Lower leg skin (tissue), 2 donors: ENCODE measurements around the genes PPP1R13B and SIVA1.

- PRO-cap, result no peak
- RAMPAGE, long total RNA, 2 experiments, result no peak in any of the 2 experiments
Measured at GRCh38 chr14:103606898-103607995, 21.8 kb upstream of the KLC1 start.

- PRO-cap, result unidirectional peak, minus-strand start at chr14:103673180
- RAMPAGE, long total RNA, 2 experiments, result no peak in any of the 2 experiments
Measured at GRCh38 chr14:103672975-103673653, 42.1 kb downstream of the XRCC3 start.

DNA sequence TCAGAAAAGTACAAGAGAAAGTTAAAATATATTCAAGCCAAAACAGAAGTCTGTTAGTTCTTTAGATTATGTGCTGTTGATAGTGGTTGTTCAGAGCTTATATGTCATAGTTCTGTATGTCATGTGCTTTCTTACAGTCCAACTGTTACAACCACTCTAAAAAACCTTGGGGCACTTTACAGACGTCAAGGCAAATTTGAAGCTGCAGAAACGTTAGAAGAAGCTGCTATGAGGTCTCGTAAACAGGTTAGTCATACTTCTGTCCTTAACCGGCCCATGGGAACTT, 38.0 kb downstream of the XRCC3 start:
- PRO-cap, result no peak
- RAMPAGE, long total RNA, 2 experiments, result no peak in any of the 2 experiments

GRCh38 chr14:103683516-103683912, 31.7 kb downstream of the XRCC3 start:
- PRO-cap, result no peak
- RAMPAGE, long total RNA, 2 experiments, result no peak in any of the 2 experiments

- PRO-cap, result no peak
- RAMPAGE, long total RNA, 2 experiments, result no peak in any of the 2 experiments
Measured at GRCh38 chr14:103693522-103694087, 21.6 kb downstream of the XRCC3 start.

GRCh38 chr14:103724100-103724779, 8.6 kb downstream of the ZFYVE21 start:
- PRO-cap, result no peak
- RAMPAGE, long total RNA, 2 experiments, result no peak in any of the 2 experiments

DNA sequence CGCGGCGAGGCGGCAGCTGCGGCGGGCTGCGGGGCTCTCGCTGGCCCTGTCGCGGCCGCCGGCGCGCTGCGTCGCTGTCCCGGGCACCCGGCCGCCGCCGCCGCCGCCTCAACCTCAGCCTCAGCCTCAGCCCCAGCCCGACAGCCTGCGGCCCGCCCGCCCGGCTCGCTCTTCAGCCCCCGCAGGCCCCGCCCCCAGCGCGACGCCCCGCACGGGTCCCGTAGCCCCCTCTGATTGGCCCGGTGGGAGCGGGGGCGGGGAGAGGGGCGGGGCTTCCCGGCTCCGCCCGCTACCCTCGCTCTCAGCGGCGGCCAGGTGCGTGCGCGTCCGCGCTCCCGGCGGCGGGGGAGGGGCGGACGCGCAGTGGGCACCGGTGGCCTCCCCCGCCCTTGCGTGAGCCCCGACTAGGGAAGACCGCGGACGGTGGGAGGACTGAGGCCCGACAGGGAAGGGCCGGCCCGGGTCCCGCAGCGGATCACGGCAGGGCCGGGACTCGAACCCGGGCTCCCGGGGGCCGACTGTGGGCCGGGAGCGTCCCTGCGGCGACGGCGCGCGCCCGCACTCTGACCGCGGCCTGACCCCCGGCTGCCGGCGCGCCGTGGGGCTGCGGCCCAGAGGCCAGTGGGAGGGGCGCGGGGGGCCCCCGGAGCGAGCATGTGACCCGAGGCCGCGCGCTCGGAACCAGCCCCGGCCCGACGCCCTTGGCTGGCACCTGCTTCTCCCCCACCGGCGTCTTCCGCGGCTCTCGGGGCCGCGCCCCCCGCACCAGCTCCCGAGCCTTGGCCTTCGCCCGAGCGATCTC, at the start of gene PPP1R13B:
Gene PPP1R13B (minus strand): TSS at position 147 of the 802 bp plus-strand sequence.
- PRO-cap, result bidirectional peak, plus-strand start at position 298 of the sequence, minus-strand start at position 147 of the sequence; unidirectional peak, plus-strand start at position 561 of the sequence
- RAMPAGE, long total RNA, 2 experiments, result no peak in any of the 2 experiments

- PRO-cap, result no peak
- RAMPAGE, long total RNA, 2 experiments, result no peak in any of the 2 experiments
Measured at GRCh38 chr14:104087870-104088601, 2.5 kb downstream of the ASPG start.

DNA sequence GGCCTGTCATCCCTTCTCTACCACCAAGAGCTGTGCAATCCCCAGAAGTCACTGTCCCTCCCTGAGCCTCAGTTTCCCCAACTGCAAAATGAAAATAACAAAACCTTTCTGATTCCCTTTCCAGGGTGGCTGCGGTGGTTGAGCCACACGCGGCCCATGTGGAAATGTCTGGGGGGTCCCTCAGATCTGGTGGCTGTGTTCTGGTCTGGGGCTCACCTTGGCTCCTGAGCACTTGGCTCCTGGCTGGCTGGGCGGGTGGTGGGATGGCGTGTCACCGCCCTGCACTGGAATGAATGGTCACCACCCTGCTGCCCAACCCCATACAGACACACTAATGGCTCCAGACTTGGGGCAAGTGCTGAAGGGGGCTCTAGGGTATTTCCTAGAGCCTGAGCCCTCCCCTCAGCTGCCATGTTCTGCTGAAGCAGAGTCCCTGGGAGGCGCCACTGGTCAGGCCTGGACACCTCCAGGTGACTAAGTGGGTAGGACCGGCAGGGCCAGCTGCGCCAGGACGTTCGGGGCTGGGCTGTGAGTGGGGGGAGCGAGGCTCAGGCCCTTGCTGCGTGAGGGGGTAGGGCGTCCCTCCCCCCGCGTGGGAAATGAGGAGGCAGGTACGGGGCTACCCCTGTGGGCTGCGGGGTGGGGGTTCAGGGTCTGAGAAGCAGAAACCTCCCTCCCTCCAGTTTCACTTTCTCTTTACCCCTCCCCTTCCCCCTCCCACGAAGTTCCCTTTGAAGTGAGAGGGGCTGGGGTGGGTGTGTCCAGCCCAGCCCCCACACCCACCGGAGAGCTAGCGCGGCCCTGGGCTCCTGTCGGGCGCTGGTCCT, 22.3 kb upstream of the KIF26A start:
- PRO-cap, result no peak
- RAMPAGE, long total RNA, 2 experiments, result no peak in any of the 2 experiments

- PRO-cap, result no peak
- RAMPAGE, long total RNA, 2 experiments, result no peak in any of the 2 experiments
Measured at GRCh38 chr14:104581985-104582691, 2.6 kb downstream of the C14orf180 start.

GRCh38 chr14:104724830-104725968, 1.2 kb downstream of the ADSS1 start:
- PRO-cap, result unidirectional peak, minus-strand start at chr14:104725535
- RAMPAGE, long total RNA, 2 experiments, result no peak in any of the 2 experiments

GRCh38 chr14:104732094-104733427, 8.5 kb downstream of the ADSS1 start:
- PRO-cap, result unidirectional peak, minus-strand start at chr14:104732484
- RAMPAGE, long total RNA, 2 experiments, result no peak in any of the 2 experiments

- PRO-cap, result no peak
- RAMPAGE, long total RNA, 2 experiments, result no peak in any of the 2 experiments
Measured at GRCh38 chr14:104749050-104749539, 3.9 kb upstream of the SIVA1 start.

DNA sequence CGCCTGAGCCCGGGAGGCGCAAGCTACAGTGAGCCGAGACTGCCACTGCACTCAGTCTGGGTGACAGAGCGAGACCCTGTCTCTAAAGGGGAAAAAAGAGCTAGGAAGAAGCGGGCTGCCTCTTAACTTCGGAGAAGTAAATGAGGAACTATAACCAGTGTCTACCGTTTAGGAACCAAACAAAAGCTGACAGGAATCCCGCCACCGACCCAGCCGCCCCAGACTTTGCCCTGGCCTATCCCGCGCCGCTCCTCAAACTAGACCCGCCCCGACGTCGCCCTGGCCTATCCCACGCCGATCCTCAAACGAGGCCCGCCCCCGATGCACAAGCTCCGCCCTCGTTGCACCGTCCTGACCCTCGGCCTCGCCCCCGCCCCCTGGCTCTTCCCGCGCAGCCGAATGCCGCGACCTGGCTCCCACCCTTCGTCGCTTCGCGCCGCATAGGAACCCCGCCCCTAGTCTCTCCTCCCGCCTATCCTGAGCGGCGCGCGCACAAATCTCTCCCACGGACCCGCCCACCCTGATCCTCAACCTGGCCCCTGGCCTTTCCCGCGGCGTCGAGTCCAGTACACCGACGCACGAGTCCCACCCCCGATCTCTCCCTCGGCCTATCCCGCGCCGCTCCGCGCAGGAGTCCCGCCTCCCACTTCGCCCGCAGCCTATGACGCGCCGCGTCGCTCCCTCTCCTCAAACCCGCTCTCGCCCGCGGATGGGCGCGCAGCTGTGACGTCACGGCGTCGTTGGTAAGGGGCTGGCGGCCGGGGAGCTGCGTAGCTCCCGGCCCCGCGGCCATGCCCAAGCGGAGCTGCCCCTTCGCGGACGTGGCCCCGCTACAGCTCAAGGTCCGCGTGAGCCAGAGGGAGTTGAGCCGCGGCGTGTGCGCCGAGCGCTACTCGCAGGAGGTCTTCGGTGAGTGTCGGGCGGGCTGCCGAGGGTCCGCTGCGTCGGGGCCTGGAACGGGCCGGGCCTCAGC, at the start of gene SIVA1:
Gene SIVA1 (plus strand): TSS at position 737 of the 973 bp plus-strand sequence.
- PRO-cap, result bidirectional peak, plus-strand start at position 341 of the sequence, minus-strand start at position 181 of the sequence; bidirectional peak, plus-strand start at position 746 of the sequence, minus-strand start at position 563 of the sequence
- RAMPAGE, long total RNA, 2 experiments, result start-site peak on the plus strand in 2 of 2 experiments, centred at positions 752 to 756 of the sequence, 179 to 212 reads per replicate

GRCh38 chr14:104769263-104770466, 16.7 kb downstream of the SIVA1 start:
- PRO-cap, result no peak
- RAMPAGE, long total RNA, 2 experiments, result no peak in any of the 2 experiments

- PRO-cap, result no peak
- RAMPAGE, long total RNA, 2 experiments, result no peak in any of the 2 experiments
Measured at GRCh38 chr14:104775102-104775519, 20.4 kb downstream of the AKT1 start.

- PRO-cap, result no peak
- RAMPAGE, long total RNA, 2 experiments, result no peak in any of the 2 experiments
Measured at GRCh38 chr14:104793188-104793855, 2.2 kb downstream of the AKT1 start.

- PRO-cap, result no peak
- RAMPAGE, long total RNA, 2 experiments, result no peak in any of the 2 experiments
Measured at GRCh38 chr14:105018132-105018574, 2.7 kb downstream of the CDCA4 start.

- PRO-cap, result no peak
- RAMPAGE, long total RNA, 2 experiments, result no peak in any of the 2 experiments
Measured at GRCh38 chr14:105075141-105076021, 10.2 kb upstream of the GPR132 start.

DNA sequence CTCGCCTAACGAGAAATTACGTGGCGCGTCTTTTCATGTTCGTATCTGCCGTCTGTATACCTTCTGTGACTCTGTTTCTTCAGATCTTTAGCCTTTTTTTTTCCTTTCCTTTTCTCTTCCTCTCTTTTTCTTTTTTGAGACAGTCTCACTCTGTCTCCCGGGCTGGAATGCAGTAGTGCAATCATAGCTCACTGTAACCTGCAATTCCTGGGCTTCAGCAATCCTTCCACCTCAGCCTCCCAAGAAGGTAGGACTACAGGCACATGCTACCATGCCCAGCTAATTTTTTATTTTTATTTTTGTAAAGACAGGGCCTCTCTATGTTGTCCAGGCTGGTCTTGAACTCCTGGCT, 15.2 kb upstream of the GPR132 start:
- PRO-cap, result no peak
- RAMPAGE, long total RNA, 2 experiments, result no peak in any of the 2 experiments